Tibial nerve (tissue), 3 donors: ENCODE data around the genes KIF13A and RNF144B.

DNA sequence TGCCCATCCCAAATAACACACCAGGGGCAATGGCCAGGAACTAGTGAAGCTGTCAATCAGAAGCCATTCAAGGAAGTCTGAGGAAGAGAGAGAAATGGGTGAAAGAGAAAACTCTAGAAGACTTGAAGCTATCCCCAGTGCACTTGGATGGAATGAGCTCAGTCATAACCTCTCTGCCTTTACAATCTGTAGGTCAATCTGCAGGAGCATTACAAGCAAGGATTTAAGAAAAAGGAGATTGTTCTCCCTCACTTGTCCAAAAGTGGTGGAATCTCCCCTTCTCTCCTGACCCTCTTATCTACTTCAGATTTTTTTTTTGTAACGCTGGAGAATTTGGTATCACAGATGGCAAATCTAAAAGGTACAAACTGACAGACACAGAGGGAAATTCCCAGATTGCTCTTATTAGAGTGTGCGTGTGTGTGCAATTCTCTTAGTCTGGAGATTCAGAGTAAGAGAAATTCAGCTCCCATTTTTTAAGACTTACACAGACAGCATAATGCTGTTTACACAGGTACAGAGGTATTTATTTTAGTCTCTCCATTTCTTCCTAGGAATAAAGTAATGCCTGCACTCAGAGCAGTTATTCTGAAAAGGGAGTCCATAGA lies 242.7 kb downstream of the GMPR start:
- PRO-cap = no peak
- RAMPAGE, long total RNA, 3 experiments = no peak in any of the 3 experiments

GRCh38 chr6:16541490-16541936 lies 219.7 kb downstream of the ATXN1 start:
- PRO-cap = no peak
- RAMPAGE, long total RNA, 3 experiments = no peak in any of the 3 experiments

- PRO-cap = no peak
- RAMPAGE, long total RNA, 3 experiments = no peak in any of the 3 experiments
Observed at GRCh38 chr6:16646508-16647193, 114.6 kb downstream of the ATXN1 start.

DNA sequence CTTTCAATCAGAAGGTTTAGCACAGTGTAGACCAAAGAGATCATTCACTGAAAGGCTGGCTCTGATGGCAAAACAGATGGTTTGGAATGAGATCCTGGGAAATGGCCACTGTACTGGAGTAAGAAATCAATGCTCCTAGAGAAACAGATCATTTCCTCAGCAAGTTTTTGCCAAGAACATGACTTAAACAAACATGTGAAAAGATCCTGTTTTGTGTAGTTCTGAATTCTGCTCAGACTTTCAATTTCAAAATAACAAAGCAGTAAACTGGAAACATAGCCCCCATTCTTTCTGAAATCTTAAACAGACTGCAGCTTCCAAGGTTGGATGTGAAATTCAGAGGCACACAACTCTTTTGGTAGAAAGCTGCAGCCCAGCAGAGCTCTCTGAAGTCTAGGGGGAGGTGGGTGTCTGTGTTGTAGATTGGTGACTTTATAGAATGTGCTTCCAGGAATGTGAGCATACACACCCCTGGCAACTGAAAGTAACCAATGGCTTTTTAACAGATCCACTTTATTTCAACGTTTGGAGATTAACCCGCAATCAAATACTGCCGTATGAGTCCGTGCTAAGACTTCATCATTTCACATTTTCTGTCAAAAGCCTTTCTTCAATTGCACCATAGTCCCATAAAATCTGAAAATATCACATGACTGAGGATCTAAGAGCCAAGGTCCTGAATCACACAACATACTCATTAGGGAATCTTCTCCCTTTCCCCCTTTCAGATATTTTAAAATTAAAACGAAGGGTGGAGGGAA lies 86.4 kb downstream of the ATXN1 start:
- PRO-cap = no peak
- RAMPAGE, long total RNA, 3 experiments = no peak in any of the 3 experiments

- PRO-cap = no peak
- RAMPAGE, long total RNA, 3 experiments = no peak in any of the 3 experiments
Observed at GRCh38 chr6:16700061-16701418, 60.7 kb downstream of the ATXN1 start.

- PRO-cap = no peak
- RAMPAGE, long total RNA, 3 experiments = no peak in any of the 3 experiments
Observed at GRCh38 chr6:16712101-16712691, 49.1 kb downstream of the ATXN1 start.

GRCh38 chr6:16747121-16748122 lies 13.8 kb downstream of the ATXN1 start:
- PRO-cap = no peak
- RAMPAGE, long total RNA, 3 experiments = no peak in any of the 3 experiments

DNA sequence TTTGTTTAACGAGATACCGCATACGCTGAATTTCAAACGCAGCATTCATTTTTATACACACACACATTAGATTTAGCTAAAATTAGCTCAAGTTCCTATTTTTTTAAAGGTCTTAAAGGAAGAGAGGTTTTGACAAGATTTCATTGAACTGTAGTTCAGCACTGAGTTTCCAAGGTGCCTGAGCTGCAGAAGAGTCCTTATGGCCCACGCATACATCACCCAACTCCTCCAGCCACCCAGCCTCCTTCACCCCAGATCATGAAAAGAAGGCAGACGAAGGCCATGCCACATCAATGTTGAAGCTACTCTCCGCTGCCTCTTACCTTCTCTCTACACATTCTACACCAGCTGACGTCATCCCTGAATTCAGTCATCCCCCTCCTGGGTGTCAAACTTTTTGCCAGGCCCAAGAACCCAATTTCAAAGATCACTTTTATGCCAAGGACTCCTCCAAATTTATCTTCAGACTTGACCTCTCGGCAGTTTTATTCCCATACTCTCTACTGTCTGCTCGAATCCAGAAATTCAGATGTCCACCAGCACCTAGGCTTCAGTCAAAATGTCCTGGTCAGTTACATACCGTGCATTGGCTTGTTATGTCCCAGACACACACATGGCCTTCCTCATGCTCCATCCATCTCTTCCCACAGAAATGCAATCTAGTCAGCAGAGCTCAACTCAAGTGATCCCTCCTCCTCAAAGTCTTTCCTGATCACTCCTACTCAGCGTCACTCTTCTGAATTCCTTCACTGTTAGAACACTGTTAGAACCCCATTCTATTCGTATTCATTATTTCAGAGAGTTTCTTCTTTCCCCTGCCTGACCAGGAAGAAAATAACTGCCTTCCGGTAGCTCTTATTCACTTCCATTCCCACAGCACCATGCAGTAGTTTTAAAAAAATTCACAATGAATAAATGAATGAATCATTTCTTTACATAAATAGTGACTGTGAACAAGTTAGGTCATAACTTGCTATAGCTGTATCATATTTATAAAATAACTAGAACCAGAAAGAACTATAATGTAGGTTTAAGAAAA lies 11.5 kb downstream of the ATXN1 start:
- PRO-cap = no peak
- RAMPAGE, long total RNA, 3 experiments = start-site peak on the minus strand in 1 of 3 experiments, centred at positions 597 to 787 of the sequence, 5 to 6 reads per replicate

- PRO-cap = bidirectional peak, plus-strand start at chr6:16760130, minus-strand start at chr6:16760031
- RAMPAGE, long total RNA, 3 experiments = start-site peak on the minus strand in 3 of 3 experiments, at chr6:16760127-16760236 at its widest, 25 to 45 reads per replicate
Observed at GRCh38 chr6:16759567-16760563, 1.4 kb downstream of the ATXN1 start.

DNA sequence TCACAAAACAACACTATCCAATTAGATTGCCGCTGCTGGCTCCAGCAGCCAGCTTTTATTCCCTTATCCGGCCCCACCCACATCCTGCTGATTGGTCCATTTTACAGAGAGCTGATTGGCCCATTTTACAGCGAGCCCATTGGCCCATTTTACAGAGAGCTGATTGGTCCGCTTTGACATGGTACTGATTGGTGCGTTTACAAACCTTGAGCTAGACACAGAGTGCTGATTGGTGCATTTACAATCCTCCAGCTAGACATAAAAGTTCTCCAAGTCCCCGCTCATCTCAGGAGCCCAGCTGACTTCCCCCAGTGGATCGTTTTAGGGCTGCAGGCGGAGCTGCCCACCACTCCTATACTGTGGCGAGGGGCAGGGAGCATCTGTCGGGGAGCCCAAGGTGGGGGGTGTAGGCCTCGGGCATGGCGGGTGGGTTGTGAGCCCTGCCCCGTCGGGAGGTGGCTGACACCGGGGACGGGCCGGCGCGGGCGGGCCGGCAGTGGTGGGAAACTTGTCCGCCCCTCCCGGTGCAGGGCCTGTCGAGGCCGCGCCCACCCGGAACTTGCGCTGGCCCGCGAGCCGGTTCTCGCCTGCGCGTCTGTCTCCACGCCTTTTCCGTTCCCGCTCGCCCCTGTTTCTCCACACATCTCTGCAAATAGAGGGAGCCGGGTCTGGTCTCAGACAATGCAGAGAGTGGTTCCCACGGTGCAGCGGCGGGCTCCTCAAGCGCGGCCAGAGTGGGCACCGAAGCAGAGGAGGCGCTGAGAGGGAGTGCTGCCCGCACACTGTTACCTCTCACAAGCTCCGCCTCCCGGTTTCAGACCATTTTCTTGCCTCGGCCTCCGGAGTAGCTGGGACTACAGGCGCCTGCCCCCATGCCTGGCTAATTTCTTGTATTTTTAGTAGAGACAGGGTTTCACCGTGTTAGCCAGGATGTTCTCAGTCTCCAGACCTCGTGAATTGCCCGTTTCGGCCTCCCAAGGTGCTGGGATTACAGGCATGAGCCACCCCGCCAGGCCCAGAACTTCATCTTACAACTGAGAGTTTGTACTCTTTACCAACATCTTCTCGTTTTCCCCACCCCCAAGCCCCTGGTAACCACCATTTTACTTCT lies 86.0 kb upstream of the STMND1 start:
- PRO-cap = no peak
- RAMPAGE, long total RNA, 3 experiments = no peak in any of the 3 experiments

GRCh38 chr6:17763996-17764893 lies 57.5 kb upstream of the NUP153 start:
- PRO-cap = no peak
- RAMPAGE, long total RNA, 3 experiments = no peak in any of the 3 experiments

DNA sequence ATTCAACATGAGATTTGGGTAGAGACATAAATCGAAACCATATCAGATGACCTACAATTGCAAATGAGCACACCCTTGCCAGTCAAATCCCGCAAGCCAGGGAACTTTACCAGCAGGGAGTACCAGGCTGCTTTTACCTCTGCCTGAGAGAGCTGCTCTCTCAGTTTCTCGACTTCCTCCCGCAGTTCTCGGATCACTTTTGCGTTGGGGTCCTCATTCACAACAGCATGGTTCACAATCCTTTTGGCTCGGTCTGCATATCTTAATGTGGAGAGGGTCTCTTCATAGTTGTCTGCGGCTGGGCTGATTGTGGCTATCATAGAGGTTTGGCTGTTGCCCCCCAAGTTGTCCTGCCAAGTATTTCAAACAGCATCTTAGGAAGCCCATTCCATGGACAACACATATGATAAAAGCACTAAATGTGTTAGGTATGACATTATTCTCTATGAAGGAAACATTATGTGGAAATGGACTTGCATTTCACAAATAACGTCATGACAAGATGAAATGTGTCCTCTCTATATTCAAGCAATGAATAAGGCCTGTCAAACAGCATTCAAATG lies 130.1 kb upstream of the NUP153 start:
- PRO-cap = no peak
- RAMPAGE, long total RNA, 3 experiments = start-site peak on the minus strand in 1 of 3 experiments, centred at position 337 of the sequence, 17 reads per replicate

DNA sequence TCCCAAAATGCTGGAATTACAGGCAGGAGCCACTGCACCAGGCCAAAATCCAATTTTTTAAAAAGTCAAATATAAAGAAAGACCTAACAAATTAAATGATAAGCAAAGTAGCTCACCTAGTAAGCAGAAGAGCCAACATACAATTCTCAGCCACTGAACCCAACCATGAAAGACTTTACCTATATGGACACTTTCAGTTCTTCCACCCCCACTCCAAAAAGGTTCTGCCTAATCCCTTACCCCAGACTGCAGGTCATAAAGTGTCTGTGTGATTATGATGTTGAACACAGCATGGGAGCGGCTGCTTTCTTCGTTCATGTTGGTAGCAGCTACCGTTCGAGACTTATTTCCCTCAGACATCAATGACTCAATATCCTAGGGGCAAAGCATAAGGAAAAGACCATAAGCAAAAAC lies 137.3 kb downstream of the KIF13A start:
- PRO-cap = no peak
- RAMPAGE, long total RNA, 3 experiments = no peak in any of the 3 experiments

GRCh38 chr6:17897664-17898126 lies 89.7 kb downstream of the KIF13A start:
- PRO-cap = no peak
- RAMPAGE, long total RNA, 3 experiments = start-site peak on the minus strand in 1 of 3 experiments, at chr6:17897847-17898092 at its widest, 5 reads per replicate

DNA sequence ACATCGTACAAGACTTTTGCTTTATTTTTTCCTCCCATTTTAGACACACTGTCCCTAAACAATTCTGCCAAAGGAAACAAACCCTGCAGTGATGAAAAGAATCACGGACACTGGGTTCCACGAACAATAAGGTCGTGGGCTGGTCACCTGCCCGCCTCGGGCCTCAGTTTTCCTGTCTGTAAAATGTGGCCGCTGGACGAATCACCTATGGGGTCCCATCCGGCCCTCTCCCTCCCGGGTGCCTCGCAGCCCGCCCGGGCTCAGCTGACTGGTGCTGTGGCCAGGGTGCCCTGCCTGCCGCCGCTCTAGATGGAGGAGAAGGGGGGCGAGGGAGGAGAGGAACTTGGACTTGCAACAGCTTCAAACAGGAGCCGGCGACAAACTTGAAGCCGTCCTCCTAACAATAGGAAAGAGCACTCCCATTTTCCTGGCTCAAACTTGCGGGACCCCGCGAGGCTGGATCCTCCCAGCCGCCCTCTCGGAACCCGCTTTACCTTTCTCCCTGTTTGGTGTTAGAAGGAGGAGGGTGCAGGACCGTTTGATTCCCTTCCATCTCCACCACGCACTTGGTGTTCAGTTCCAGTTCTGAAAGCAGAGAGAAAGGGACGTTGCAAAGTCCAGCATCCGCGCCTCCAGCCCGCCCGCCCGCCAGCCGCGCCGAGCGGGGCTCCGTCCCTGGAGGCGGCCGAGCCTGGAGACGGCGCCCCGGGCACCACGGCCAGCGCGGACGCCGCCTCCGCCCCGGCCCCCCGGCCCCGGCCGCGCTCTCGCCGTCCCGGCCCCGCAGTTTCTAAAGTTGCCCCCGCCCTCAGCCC lies 668 bp downstream of the KIF13A start:
- PRO-cap = bidirectional peak, plus-strand start at position 308 of the sequence, minus-strand start at position 262 of the sequence; unidirectional peak, plus-strand start at position 623 of the sequence; unidirectional peak, minus-strand start at position 792 of the sequence
- RAMPAGE, long total RNA, 3 experiments = no peak in any of the 3 experiments

- PRO-cap = bidirectional peak, plus-strand start at chr6:17987763, minus-strand start at chr6:17987590; bidirectional peak, plus-strand start at chr6:17988066, minus-strand start at chr6:17987901
- RAMPAGE, long total RNA, 3 experiments = no peak in any of the 3 experiments
Observed at GRCh38 chr6:17987375-17987996, at the start of gene KIF13A. KIF13A (minus strand) TSS chr6:17987635.

DNA sequence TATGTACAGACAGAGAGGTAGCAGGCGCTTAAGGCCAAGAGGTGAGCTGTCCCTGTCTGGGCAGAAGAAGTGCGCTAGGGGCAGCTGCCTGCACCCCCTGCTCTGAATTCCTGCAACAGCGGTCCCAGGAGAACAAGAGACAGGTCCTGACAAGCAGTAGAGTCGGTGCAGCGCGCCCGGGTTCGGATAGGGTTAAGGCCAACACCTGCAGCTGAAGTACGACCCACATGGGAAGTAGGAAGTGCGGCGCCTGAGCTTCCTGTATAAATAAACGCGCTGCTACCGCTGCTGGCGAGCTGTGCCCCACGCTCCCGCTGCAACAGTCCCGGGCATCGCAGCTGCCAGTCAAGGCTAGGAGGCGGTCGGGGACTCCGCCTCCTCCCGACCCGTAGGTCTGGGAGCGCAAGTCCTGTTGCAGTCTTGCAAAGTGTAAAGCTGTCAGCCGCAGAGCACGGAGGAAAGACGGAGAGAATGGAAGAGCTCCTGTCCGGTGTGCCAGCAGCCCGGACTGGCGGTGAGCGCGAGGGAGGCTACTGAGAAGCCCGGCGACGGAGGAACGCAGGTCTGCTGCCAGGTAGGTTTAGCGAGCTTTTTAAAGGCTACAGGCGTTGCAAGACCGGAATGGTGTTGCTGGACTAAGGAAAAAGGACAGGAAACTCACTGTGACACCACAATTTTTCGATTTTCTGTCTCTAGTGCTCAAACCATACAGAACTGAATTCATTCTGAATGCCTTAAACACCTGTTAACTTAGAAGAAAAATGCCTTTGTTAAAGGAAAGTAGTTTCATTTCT lies at the start of gene RNF144B:
TSS of gene RNF144B (plus strand) at position 294 of the 794 bp plus-strand sequence.
- PRO-cap = bidirectional peak, plus-strand start at position 459 of the sequence, minus-strand start at position 327 of the sequence
- RAMPAGE, long total RNA, 3 experiments = start-site peak on the plus strand in 3 of 3 experiments, centred at positions 310 to 427 of the sequence, 22 to 58 reads per replicate

DNA sequence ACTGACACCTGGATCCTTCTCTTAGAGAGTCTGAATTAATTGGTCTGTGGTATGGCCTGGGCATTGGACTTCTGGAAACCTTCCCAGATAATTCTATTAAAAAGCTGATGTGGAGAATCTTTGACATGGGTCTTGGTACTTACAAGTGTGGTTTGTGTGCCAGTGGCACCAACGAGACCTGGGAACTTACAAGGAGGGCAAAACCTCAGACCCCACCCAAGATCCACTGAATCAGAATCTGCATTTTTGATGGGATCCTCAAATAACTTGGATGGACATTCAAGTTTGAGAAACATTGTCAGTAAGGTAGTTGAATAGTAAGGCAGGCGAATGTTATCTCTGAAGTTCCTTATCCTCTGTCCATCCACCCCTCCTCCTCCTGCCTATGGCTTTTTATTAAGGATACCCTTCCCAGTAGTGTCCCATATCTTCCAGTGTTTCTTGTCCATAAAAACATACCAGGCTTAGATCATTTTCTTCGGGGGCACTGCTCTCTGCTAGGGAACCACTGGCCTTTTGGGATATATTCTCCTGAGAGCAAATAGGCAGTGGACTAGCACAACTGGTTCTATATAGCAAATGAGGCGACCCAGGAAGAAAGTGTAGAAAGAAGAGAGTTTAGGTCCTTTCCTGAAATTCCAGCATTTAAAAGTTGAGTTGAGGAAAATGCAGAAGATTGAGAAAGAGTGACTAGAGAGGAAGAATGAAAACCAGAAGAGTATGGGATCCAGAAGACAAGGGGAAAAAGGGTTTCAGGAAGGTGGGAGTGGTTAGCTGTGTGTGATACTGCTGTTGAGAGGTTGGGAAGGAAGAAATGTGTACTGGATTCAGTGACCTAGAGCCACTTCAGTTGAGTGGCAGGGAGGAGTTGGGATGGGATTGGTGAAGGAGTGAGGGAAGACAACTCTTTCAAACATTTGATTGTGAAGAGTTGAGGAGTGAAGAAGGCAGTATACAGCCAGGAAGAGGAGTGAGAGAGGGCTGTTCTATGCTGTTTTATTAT lies 32.0 kb downstream of the RNF144B start:
- PRO-cap = no peak
- RAMPAGE, long total RNA, 3 experiments = no peak in any of the 3 experiments

DNA sequence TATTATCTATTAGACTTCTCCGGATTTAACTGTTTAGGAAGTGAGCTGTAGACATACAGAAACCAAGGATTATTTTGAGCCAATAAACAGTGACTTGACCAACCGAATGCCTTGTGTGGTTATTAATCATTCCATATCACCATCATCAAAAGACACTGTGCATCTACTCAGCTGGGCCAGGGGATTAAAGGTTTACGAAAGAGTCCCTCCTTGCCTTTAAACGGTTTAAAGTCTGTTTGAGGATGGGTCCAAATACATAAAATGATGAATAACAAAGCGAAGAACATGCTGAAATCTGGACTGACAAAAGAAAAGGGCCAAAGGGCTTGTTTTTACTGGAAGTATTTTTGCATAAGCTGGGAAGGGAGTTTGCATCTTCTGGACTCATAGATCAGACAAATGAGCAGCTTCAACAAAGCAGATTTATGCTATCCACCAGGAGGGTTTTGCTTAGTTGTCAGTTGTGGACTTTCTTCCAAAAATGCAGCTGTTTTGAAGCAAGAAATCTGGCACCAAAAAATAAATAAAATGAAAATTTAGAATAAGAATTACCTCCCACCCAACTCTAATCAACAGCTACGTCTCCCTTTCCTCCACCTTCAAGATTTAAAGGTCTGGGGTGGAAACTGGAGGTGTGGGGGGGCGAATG lies 33.6 kb upstream of the ID4 start:
- PRO-cap = no peak
- RAMPAGE, long total RNA, 3 experiments = no peak in any of the 3 experiments

GRCh38 chr6:19824372-19824809 lies 12.8 kb upstream of the ID4 start:
- PRO-cap = no peak
- RAMPAGE, long total RNA, 3 experiments = no peak in any of the 3 experiments